Islet of Langerhans (tissue), 1 donor: ENCODE data around the genes FAM3A and H2AB3.

GRCh38 chrX:154475487-154475959 is 3.6 kb downstream of the LAGE3 start:
- RRBS, result no CpG with 5 or more reads among the region's 9 CpGs

DNA sequence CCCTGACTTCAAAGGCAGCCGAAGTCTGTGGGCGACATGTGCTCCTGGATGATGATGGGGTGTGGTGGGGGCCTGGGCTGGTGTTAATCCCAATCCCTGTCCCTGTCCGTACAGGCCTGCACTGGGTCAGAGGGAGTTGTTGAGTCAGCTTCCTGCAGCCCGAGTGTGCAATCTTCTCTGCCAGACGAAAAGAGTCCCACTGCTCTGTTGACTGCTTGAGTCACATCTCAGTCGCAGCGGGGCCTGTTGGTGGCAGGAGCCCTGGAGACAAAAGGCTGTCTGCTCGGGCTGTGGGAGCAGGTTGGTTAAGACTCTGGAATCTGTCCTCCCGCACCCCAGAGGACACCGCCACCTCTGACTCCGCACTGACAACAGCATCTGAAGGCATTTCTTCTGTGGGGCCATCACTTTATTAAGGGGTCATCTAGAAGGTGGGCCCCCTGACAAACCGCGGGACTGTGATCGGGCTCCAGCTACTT is 10.2 kb downstream of the FAM3A start:
- RRBS, result no CpG with 5 or more reads among the region's 14 CpGs

DNA sequence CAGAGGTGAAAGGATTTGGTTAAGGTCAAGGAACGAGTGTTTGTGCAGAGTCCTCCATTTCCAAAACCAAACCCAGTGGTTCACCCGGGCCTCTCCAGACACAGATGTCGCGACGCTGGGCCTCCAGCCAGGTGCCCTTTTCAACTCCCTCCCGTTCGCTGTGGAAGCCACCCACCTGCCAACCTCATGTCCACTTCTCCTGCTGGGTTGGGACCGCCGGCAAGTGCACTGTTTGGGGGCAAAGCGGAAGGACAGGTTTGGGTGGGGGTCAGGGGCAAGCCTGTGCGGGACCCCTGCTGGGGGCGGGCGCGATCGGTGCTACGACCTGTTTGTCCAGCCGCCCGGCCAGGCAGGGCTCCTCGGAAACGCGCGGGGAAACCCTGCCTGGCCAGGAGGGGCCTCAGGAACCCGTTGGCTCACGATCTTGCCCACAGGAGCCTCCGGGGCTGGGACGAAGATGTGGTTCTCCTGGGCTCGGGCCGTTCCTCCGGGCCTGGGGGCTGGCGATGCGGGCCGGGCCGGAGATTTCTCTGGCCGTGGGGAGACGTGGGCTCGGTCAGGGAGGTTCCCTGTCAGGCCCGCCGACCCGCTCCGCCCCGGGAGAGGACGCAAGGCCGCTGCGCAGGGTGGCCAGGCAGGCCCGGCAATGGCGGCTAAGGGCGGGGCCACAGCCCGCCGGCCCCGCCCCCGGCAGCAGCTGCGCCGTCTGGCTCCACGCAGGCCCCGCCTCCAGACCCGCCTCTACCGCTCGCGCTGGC is at the start of gene FAM3A:
FAM3A (minus strand) TSS at position 648 of the 758 bp plus-strand sequence.
- RRBS, result 13% methylated on average over 22 of the region's 59 CpGs

GRCh38 chrX:154766170-154766881 is 3.7 kb downstream of the DKC1 start:
- RRBS, result no CpG with 5 or more reads among the region's 14 CpGs

DNA sequence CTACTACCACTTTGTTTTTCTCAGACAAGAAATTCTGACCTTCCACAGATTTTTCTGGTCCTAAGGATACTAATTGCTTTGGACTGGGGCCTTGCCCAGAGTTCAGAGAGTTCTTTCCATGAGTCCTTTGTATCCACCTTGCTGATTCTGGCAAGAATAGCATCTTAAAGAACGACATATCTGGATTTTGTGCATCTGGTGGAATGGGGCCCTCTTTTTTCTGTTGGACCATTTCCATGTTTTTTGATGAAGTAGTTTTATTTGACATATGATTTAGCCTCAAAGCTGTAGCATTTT is 44.1 kb downstream of the F8A1 start:
- RRBS, result no CpG with 5 or more reads among the region's 1 CpG

GRCh38 chrX:155010279-155010762 is 12.2 kb downstream of the F8 start:
- RRBS, result no CpG with 5 or more reads among the region's 2 CpGs

DNA sequence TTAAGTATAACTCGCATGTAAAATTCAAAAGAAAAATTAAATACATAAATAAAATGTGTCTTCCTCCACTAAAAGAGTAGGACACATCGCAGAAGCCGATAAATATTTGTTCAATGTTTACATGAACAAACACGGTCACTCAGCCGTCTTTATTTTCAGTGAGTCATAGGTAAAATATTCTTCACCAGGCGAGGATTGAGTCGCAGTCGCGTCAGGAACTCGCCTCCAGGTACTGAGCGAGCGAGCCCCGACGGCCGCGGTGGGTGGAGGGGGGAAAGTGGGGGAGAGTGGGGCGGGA is 243 bp upstream of the FUNDC2 start:
- RRBS, result no CpG with 5 or more reads among the region's 17 CpGs

GRCh38 chrX:155028788-155029470 is 2.3 kb downstream of the FUNDC2 start:
- RRBS, result no CpG with 5 or more reads among the region's 3 CpGs

- RRBS, result no CpG with 5 or more reads among the region's 19 CpGs
These were observed 919 bp downstream of the CMC4 start for GRCh38 chrX:155069878-155070555.

- RRBS, result no CpG with 5 or more reads among the region's 5 CpGs
These were observed 888 bp upstream of the VBP1 start for GRCh38 chrX:155215432-155215711.

DNA sequence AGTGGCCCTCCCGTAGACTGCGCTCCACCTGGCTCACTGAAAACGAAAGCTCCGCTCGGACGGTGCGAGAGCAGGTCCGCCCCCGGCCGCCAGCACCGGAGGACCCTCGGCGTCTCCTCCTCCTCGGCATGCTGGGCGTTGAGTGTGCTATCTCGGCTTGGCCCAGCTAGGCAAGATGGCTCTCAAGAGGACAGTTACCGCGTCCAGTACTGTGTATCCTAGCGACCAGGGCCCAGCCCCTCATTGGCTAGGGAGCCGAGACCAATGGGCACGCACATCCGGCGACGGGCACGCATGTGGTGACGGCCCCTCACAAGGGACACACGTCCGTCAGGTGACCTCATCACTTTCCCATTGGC is at the start of gene H2AB3:
H2AB3 (minus strand) TSS at position 208 of the 359 bp plus-strand sequence.
- RRBS, result no CpG with 5 or more reads among the region's 28 CpGs

DNA sequence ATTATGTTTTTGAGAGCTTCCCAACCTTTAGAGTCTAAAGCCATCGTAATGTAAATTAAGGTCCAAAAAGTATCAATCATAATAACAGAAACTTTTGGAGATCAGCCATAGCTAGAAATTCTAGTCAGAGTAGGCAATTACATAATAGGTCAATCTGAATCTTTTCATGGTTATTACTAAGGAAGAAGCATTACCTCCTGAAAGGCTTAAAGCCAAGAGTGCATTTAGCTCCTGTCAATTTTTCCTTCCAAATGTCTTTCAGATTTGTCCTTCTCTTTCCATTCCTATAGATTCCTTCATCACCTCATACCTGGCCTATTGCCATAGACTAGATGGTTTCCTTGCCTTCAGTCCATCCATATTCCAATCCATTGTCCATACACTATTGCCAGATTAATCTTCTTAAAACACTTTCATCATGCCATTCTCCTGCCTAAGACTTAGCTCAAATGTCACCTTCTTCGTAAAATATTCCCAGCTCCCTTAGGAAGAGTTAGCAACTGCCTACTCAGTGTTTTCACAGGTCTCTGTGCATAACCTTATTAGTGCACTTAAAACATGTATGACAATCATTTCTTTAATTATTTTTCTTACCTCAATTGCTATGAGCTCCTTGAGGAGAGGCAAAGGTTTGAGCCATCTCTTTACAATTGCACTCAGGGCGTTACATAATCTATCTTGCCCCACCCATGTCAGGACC is 52.8 kb upstream of the SPRY3 start:
- RRBS, result no CpG with 5 or more reads among the region's 3 CpGs

GRCh38 chrX:155683618-155684345 is 71.0 kb upstream of the TMLHE start:
- RRBS, result no CpG with 5 or more reads among the region's 2 CpGs

DNA sequence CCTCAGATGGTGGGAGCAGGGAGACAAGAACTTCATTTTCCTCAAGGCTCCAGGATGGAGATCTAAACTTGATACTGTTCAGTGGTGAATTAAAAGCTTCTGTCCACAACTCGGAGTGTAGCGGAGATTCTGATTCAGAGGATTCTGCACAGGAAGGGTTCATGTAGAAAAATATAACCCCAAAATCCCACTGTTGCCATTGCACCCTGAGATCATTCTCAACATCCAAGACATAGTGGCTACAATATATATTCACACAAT is 30.4 kb upstream of the IL9R start:
- RRBS, result no CpG with 5 or more reads among the region's 2 CpGs